ENCODE measurements around the gene MYO19.

- PRO-cap, 3 experiments = no peak in any of the 3 experiments
- RRBS = no CpG with 5 or more reads among the region's 6 CpGs
Observed at GRCh38 chr17:35716909-35717985, 14.2 kb upstream of the RASL10B start.

DNA sequence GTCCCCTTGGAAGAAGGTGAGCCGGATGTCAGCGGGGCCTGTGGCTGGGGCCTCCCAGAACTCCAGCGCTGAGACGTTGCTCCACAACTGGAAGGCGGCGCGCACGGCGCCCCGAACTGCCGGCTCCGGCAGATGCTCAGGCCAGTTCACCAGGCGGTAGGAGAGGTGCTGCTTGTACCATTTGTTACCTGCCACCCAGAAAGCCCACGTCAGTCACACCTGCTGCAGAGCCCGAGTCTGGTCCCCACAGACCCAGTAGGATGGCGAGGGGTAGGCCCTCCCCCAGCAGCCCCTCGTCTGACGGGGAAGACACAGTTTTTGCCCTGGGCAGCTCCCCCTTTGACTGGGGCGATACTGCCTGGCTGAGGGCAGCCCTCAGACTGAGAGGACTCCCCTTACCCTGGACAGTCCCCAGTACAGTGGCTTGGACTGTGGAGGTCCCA is 12.6 kb downstream of the C17orf50 start:
- PRO-cap, 3 experiments = no peak in any of the 3 experiments
- RRBS = no CpG with 5 or more reads among the region's 19 CpGs

DNA sequence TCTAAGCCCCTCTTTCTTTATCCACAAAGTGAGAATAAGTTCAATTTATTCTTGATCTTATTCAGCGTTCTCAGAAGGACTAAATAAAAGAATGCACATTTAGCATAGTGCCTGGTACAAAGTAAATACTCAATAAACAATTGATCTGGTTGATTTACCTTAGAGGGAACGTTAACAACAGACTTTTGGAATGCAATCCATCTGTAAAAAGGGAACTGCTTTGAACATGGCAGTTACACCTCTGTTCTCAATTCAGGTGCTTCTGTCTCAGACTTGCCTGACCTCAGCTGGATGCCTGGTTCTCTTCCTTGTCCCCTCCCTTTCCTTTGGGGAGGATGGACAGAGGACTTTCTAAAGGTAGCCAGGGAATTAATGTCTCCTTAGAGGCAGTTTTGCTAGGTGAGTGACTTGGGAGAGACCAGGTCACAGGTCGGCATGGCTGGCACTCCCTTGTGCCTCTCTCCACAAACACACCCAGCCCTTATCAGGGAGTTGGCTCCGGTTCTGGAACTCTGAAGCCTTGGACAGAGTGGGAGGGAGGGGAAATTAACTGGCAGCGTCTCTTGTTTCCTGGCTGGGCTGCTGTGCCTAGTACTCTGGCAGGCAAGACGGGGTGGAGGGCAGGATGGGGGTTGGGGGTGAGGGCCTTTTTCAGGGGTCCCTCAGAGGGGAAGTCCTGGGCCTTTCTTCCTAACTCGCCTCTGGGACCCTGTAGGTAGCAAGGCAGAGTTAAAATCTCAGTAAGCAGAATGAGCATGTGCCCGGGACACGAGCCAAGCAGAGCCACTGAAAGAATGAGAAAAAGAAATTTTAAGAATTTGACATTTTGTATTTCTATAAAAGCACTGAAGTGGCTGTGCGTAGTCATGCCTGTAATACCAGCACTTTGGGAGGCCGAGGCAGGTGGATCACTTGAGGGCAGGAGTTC is 12.0 kb downstream of the MMP28 start:
- PRO-cap, 3 experiments = no peak in any of the 3 experiments
- RRBS = no CpG with 5 or more reads among the region's 11 CpGs

DNA sequence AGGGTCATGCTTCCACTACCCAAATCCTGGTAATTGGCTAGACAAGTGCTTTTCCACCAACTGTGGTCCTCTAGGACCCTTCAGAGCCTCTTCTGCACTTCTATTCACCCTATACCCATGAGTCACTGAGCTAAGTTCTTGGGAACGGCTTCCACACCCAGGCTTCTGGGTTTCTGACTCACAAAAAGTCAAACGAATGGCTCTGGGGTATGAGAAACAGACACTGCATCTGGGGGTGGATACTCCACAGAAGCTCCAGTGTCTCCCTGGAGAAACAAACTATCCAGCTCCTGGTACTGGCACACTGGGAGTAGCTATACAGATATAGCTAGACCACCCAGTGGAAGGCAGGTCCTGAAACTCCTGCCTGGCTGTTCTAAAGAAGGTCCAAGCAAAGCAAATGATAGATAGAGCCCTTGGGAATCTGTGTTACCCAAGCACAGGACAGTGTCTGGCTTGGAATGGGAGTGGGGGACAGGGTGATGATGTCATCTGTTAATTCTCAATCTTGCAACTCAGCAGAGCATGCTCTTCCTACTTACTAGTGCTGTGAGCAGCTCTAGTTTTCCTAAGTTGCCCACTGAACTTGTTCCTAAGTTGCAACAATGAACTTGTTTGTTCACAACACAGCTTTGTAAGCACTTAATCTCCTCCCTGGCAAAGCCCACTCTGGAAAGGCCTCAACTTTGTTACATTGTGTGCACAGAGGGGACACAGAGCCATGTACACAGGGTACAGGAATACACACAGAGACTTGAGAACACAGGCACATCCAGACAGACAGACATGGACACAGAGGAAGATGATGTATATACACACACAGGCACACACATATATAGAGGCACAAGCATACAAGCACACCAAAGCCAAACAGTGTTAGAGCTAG is 6.8 kb downstream of the MMP28 start:
- PRO-cap, 3 experiments = no peak in any of the 3 experiments
- RRBS = no CpG with 5 or more reads among the region's 2 CpGs

GRCh38 chr17:35819658-35820440 is 10.6 kb downstream of the TAF15 start:
- PRO-cap, 3 experiments = no peak in any of the 3 experiments
- RRBS = no CpG with 5 or more reads among the region's 3 CpGs

- PRO-cap, 3 experiments = no peak in any of the 3 experiments
- RRBS = no CpG with 5 or more reads among the region's 6 CpGs
Observed at GRCh38 chr17:36000636-36001106, 682 bp downstream of the CCL15 start.

GRCh38 chr17:36082269-36083051 is 7.5 kb downstream of the CCL3 start:
- PRO-cap, 3 experiments = no peak in any of the 3 experiments
- RRBS = no CpG with 5 or more reads among the region's 8 CpGs

DNA sequence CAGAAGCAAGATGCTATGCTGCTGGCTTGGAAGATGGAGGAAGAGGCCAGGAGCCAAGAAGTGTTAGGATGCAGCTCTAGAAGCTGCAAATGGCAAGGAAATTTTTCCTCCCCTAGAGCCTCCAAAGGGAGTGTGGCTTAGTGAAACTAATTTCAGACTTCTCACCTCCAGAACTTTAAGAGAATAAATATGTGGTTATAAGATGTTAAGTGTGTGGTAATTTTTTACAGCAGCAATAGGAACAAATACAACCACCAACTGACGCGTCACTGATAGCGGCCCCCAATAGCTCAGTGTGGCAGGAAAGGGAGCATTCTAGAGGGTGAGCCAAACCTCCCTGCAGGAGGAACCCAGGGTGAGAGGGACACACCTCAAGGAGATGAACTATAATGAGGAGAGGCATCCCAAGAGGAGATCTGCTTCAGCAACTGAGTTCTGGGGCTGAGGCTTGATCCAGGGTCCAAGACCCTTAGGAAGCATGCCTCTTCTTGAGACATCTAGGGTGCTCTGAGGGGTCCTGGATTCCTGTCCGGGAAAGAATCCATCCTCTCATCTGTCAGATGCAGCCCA is 4.0 kb downstream of the CCL4 start:
- PRO-cap, 3 experiments = no peak in any of the 3 experiments
- RRBS = no CpG with 5 or more reads among the region's 4 CpGs

GRCh38 chr17:36187814-36188377 is 8.7 kb downstream of the CCL3L3 start:
- PRO-cap, 3 experiments = no peak in any of the 3 experiments
- RRBS = no CpG with 5 or more reads among the region's 4 CpGs

- PRO-cap, 3 experiments = no peak in any of the 3 experiments
- RRBS = no CpG with 5 or more reads among the region's 4 CpGs
Observed at GRCh38 chr17:36196446-36196691, 189 bp downstream of the CCL3L3 start.

GRCh38 chr17:36534408-36535314 is at the start of gene MYO19:
TSS of gene MYO19 (minus strand) at chr17:36534868.
- PRO-cap, 3 experiments = peak in 3 of 3 experiments; most common plus-strand start chr17:36534886 (in 3); most common minus-strand start chr17:36534807 (in 2)
- RRBS = no CpG with 5 or more reads among the region's 75 CpGs

DNA sequence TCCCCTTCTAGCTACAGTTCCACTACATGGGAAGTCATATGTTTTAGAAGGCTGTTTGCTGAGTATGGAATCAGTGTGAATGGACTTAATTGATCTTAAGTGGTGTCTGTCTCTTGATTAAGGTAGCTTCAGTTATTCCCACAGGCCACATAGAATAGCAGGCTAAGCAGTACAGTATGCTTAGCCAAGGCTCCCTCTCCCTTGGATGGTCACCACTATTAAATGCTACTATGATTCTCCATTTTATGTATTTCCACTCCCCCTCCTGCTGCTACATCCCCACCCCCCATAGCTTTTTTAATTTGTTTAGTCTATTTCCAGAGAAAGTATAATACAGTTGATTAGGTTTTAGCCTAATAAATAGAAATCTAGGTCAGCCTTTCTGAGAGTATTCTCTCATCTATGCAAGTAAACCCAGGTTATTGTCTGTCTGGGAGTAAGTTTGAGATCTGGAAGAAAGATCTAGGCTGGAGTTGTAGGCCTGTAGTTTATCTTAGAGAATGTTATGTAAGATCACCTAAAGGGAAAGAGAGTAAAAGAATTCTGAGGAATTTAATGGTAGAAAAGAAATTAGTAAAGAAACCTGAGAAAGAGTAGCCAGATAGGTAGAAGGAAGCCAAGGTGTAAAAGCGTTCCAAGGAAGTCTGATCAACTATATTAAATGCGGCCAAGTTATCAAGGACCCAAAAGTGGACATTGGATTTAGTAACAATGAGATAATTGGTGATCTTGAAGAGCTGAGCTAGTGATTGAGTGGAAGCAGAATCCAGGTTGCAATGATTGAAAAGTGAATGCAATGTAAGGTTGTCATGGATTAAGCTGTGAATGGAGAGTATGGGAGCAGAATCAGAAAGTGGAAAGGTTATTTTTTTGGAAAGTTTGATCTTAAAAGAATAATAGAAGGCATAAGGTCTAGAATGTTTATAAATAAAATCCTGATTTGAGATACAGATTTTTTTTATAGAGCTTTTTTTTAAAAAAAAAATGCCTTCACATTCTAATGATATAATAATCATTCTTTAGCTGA is 20.1 kb downstream of the GGNBP2 start:
- PRO-cap, 3 experiments = no peak in any of the 3 experiments
- RRBS = no CpG with 5 or more reads among the region's 2 CpGs

DNA sequence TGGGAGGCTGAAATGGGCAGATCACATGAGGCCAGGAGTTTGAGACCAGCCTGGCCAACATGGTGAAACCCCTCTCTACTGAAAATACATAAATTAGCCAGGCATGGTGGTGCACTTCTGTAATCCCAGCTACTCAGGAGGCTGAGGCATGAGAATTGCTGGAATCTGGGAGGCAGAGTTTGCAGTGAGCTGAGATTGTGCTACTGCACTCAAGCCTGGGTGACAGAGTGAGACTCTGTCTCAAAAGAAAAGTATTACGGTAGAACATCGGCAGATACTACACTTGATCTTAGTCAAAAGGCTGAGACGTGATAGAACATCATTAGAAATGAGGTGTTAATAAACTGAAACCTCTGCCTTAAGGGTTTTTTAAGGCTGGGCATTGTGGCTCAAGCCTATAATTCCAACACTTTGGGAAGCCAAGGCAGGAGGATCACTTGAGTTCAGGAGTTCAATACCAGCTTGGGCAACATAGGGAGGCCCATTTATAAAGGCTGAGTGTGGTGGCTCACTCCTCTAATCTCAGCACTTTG is 20.8 kb upstream of the DHRS11 start:
- PRO-cap, 3 experiments = no peak in any of the 3 experiments
- RRBS = no CpG with 5 or more reads among the region's 3 CpGs

- PRO-cap, 3 experiments = no peak in any of the 3 experiments
- RRBS = no CpG with 5 or more reads among the region's 15 CpGs
Observed at GRCh38 chr17:36594481-36595382, 3.1 kb downstream of the DHRS11 start.

GRCh38 chr17:36940242-36940630 is 3.0 kb downstream of the LHX1 start:
- PRO-cap, 3 experiments = no peak in any of the 3 experiments
- RRBS = no CpG with 5 or more reads among the region's 19 CpGs

DNA sequence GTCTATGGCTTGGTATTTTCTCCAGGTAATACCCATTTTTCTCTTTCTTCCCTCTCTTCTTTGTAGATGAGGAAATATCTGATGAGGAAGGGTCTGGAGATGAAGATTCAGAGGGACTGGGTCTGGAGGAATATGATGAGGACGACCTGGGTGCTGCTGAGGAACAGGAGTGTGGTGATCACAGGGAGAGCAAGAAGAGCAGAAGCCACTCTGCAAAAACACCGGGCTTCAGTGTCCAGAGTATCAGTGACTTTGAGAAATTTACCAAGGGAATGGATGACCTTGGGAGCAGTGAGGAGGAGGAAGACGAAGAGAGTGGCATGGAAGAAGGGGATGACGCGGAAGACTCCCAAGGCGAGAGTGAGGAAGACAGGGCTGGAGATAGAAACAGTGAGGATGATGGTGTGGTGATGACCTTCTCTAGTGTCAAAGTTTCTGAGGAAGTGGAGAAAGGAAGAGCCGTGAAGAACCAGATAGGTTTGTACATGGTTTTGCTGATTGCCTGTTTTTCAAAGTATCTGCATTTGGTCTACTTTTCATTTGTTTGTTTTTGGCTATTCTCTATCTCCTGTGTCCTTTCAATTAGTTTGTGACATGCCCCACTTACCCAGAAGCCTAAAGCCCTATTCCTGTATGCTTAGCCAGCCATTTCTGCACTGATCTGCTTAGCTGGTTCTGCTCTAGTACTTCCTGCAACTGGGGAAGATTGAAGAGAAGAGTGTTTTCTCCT is 4.2 kb downstream of the AATF start:
- PRO-cap, 3 experiments = no peak in any of the 3 experiments
- RRBS = no CpG with 5 or more reads among the region's 7 CpGs

DNA sequence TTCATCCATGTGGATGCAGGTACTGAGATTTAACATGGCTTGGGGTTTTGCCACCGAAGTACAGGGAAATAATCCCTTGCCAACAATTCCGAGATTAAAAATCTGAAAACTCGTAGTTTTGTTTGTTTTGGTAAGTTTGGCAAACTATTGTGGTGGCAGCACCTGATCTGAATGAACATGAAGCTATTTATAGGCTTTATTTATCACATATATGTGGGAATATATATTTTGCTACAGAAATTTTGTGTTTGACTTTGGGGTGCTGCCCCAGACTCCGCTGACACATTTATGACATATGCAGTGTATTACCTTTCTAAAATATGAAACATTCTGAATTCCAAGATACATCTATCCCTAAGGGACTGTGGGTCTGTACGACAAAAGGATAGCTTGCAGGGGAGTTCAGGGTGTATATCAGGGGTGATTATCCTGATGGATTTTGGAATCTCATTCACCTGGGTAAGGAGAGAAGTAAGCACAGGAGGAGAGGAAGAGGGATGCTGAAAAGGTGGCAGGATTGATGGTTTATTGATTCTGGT is 56.2 kb downstream of the AATF start:
- PRO-cap, 3 experiments = no peak in any of the 3 experiments
- RRBS = no CpG with 5 or more reads among the region's 5 CpGs

- PRO-cap, 3 experiments = no peak in any of the 3 experiments
- RRBS = no CpG with 5 or more reads among the region's 3 CpGs
Observed at GRCh38 chr17:37088350-37088817, 139.6 kb downstream of the AATF start.

DNA sequence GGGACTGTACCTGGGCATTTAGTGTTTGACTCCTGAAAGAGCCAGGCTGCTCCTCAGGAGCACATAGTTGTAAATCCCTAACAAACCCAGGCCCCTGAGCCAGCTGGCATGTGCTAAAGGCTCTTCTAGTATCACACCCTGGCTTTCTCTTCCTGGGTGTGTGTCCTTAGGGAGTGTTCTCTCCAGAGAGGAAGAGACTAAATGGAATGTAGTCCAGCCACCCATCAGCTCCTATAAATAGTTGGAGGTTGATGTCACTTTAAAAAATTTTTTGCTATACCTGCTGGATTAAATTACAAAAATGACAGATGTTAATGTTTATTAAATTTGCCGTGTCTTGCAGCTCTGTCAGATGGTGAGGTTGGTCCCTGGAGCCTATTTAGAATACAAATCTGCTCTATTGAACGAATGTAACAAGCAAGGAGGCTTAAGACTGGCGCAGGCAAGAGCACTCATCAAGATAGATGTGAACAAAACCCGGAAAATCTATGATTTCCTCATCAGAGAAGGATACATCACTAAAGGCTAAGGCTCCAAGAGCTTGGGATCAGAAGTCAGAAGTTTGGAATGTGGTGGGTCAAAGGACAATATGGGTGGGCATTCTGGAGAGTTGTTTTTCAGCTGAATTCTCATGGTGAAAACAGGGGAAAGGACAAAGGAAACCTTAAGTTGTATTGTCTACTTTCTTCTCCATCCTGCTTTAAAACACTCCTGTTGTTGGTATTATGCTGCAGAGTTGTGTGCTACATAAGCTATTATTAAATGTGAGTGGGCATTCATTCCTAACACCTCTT is 13.0 kb upstream of the DUSP14 start:
- PRO-cap, 3 experiments = no peak in any of the 3 experiments
- RRBS = no CpG with 5 or more reads among the region's 4 CpGs

DNA sequence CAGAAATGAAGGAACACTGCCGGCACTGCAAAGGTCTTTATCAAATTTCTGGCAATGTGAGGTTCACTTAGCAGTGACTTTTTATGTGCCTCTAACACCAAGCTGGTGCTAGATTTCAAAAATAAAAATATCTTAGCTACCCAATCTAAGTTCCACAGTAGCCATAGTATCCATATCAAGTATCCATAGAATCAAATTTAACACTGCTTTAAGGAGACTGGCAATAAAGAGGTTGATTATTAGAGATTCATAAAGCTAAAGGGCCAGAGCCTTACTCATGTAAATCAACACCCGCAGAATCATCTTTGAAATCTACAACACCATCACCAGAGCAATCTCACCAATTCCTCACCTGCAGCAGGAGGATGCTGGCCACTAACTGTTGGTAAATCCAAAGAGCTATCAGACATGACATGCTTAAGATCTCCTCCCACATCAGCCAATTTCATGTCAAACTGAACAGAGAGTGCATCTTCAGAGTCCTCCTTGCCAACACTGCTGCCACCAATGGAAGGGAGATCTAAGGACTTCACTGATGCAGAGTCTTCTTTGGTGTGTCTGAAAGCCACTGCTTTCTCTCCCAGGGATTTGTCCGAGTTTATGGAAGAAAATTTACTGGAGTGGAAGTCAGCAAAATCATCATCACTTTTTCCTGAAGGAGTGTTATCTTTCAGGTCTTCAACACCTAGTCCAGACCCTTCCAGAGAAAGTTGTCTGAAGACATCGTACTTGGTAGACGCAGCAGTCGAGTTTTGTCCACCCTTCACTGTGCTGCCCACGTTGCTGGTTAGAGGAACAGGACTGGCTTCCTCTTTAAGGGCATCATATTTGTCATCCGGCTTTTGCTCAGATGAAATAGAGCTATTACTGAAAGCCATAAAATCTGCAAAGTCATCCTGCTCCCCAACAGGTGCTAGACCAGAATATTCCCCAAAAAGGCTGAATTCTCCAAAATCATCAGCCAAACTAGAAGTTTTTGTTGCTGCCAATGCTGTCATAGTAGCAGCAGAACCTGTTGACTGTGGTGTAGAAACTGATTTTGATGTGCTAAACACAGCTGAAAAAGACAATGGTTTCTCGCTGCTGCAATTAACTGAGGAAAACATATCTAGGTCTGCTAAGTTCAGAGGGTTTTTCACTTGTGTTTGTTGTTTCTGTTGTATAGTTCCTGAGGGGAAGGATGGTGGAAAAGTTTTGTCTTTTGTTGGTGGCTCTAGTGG is 56.0 kb downstream of the SYNRG start:
- PRO-cap, 3 experiments = no peak in any of the 3 experiments
- RRBS = no CpG with 5 or more reads among the region's 9 CpGs

Measured in breast (tissue), 4 donors.